ENCODE measurements around the gene DIDO1.

DNA sequence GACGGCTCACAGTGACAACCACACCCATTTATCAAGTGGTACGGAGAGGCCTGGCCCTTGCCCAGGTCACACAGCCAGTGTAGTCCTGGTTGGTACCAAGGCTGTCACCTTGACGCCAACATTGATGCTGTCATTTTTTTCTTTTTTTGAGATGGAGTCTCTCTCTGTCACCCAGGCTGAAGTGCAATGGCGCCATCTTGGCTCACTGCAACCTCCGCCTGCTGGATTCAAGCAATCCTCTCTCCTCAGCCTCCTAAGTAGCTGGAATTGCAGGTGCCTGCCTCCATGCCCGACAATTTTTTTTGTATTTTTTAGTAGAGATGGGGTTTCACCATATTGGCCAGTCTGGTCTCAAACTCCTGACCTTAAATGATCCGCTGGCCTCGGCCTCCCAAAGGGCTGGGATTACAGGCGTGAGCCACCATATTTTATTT, 8.3 kb downstream of the CABLES2 start:
- PRO-cap = no peak
- RAMPAGE, long total RNA = no peak

GRCh38 chr20:62495058-62495623, 19.3 kb upstream of the GATA5 start:
- PRO-cap = no peak
- RAMPAGE, long total RNA = no peak

GRCh38 chr20:62551329-62551828, 75.6 kb upstream of the GATA5 start:
- PRO-cap = no peak
- RAMPAGE, long total RNA = no peak

DNA sequence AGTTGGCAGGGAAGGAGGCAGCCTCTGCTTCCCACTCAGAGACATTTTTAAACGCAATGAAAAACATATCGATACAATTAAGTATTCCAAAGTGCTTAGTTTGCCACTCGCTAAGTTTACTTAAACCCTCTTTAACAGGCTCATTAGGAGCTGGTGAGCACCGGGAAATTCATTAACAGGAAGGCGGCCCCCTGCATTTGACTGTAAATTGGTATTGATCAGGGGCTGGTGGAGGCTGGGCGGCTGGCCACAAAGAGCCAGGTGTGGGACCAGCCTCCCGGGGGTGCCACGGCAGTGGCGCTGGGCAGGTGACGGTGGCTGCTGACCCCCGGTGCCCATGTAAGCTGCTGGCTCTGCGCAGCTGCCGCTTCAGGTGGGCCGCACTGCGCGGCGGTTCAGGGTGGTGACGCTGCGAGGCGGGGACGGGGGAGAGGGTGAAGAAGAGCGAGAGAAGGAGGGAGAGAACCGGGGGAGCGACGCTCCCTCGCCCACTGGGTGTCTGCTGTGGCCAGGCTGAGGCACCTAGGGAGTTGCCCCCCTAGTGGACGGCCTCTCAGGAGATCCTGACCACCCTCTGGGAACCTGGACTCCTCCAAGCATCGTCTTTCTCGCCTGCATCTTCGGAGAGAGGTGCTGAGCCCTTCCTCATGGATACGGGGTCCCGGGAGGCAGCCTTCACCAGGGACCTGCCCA, 77.3 kb upstream of the GATA5 start:
- PRO-cap = no peak
- RAMPAGE, long total RNA = no peak

DNA sequence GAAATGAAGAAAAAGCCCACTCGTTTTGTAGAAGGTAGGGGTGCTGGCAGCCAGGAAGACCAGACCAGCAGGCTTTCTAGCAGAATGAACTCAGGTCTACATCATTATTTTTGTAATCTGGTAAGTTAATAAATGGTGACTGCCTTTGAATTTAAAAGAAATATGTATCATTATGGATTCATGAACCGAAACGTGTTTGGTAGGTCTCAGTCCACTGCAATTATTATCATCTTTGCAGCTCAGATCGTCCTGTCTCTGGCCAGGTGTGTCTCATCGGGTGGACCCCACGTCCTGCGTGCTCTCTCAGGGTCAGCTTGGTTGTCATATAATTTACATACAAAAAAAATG, 69.0 kb upstream of the SLCO4A1 start:
- PRO-cap = no peak
- RAMPAGE, long total RNA = no peak

DNA sequence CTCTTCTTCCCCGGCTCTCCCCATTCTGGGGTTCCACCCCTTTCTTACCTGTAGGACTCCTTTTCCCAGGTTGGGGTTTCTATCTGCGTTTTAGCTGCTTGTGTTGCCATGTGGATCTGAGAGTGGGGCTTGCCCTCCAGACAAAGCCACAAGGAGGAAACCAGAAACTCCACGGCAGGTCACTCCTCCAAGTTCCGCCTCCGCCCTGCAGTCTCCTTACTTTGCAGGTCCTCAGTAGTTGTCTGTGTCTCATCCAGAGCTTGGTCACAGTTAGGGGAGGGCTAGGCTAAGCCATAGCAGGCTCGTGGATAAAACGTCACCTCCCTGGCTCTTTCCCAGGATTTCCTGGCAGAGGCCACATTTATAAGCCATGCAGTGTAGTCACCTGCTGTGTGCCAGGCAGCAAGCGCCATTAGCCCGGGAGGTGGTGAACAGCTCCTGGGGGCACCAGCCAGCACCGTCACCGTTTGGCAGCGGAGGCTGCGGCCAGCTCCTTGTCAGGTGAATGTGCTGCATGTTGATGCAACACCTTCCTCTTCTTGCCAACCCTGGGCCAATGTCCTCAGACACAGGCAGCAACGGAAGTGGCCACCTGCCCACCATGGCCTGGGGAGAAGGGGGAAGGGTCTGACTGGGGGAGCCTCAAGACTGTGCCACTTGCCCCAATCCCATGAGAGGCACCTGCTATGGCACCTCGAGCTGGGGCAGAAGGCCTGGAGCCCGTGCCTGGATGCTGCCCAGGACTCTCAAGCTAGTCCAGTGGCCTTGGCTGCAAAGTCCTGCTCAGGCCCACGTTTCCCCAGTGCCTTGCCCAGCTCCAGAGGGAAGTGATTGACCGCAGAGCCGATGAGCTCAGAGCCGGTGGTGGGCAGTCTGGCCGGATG, 39.1 kb upstream of the SLCO4A1 start:
- PRO-cap = no peak
- RAMPAGE, long total RNA = no peak

DNA sequence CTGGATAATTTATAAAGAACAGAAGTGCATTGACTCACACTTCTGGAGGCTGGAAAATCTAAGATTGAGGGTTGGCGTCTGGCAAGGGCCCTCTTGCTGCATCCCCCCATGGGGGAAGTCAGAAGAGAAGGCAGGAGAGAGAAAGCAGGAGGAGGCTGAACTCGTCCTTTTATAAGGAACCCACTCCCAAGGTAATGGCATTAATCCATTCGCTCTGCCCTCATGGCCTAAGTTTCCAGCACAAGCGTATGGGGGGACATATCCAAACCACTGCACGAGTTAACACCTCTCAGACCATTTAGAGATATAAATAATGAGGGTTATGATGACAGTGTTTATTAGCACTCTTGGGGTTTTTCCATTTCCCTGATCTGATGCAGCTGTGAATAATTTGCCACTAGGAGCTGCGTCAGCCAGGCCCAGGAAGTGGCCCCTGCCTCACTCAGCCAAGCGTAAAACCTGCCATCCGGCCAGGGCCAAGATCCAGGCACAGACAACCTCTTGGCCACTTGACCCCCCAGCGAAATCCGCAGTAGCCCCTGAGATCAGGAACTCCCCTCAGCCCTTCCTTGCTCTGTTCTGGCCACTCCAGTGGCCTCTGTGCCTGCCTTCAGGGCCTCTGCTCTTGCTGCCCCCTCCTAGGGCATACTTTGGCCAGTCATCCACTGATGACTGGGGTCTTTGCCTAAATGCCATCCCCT, 14.2 kb upstream of the SLCO4A1 start:
- PRO-cap = no peak
- RAMPAGE, long total RNA = no peak

GRCh38 chr20:62717988-62718597, 9.5 kb downstream of the NTSR1 start:
- PRO-cap = no peak
- RAMPAGE, long total RNA = no peak

DNA sequence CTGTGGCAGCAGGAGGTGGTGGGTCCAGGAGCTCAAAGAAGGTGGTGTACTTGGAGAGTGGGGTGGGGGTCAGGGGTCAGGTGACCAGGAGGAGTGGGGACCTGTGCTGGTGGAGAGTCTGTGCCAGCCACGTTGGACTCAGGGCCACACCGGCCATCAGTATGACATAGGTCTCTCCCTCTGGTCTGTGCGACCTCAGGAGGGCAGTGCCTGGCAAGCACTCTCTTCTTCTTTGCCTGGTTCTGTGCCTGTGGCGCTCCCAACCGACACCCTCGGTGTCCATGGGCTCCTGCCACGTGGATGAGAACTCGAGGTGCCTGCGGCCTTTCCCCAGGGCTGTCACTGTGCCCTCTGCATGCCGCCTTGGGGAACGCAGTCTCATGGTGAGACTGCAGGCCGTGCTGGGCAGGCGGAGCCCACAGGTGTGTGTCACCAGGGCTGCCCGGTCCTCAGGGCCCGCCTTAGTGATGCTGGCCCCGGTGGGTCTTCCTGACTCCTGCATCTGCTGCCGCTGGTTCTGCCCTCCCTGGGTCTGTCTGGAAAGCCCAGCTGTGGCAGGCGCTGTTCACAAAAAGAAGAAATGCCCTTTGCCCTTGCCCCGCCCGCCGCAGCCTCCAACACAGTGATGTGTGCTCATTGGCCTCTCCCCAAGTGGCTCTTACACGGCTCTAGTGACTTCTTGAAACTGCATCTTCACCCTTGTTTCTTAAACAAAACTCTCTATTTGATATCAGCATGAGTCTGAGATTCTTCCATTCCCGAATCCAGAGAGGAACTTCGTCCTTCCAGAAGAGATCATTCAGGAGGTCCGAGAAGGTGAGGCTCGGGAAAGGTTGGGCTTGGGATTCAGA, 1.8 kb downstream of the MRGBP start:
- PRO-cap = no peak
- RAMPAGE, long total RNA = no peak

DNA sequence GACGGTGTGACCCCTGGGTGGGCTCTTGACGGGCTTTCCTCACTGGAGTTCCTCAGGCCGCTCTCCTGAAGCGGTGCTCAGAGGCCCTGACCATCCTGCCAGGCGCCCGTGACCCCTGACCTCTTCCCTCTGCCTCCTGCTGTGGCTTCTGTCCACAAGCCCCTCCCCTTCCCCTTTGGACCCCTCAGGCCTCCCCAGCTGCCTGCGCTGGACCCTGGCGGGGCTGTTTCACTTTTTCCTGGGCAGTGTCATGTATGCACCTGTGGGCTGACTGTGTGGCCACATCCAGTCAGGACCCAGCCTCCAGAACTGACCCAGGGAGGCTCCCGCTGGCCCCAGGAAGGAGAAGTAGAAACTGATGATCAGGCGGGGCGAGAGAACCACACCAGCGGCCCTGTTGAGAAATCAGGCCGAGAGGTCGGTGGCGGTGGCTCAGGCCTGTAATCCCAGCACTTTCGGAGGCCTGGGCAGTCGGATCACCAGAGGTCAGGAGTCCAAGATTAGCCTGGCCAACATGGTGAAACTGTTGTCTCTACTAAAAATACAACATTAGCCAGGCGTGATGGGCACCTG, 1.3 kb downstream of the OGFR start:
- PRO-cap = no peak
- RAMPAGE, long total RNA = no peak

DNA sequence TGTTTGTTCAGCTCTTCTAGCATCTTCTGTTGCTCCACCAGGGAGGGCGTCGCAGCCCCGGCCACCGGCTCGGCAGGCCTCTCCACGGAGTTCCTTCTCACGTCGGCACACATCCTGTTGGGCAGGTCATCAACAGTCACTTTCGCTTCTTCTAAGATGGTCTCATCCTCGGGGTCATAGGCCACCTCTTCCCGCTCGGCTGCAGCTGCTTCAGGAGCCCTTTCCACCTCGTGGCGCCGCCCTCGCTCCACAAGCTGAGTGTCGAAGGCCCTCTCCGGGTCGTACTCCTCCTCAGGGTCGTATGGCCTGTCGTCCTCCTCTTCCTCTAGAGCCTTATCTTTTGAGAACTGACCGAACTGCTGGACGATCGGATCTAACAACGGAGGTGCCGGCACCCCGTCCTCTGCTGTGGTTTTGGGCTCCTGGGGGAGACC, 19.9 kb upstream of the TCFL5 start:
- PRO-cap = no peak
- RAMPAGE, long total RNA = no peak

- PRO-cap = no peak
- RAMPAGE, long total RNA = no peak
Observed at GRCh38 chr20:62901262-62901868, 24.9 kb downstream of the DIDO1 start.

GRCh38 chr20:62914836-62915501, 11.3 kb downstream of the DIDO1 start:
- PRO-cap = no peak
- RAMPAGE, long total RNA = no peak

DNA sequence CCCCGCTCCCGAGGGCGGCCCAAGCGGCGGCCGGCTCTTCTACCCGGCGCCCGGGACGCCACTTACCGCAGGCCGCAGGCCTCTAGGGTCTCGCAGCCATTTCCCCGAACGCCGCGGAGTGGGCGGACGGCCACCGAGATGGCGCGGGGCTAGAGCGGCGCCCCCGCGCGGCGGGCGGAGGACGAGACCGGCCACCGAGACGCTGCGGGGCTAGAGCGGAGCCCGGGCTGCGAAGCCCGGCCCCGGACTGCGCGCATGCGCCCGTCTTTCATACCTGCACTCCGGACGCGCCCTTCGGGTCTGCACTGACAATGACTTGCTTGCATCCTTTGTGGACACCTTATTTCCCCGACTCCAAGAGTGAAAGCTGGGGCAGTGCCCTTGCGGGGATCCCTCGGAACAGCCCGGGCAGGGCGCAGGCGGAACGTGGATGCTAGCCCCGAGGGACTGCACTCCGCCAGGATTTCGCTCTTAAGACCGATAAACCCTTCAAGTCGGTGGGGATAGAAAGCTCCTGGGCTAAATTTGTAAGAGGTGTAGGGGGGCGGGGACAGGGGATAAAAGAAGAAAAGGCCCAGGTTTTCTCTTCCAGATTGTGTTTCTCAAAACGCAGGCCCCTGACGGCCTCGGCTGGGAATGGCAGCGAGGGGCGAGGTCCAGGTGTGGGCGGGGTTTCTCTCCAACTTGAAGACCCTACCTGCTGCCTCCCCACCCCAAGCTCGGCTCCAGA, at the start of gene DIDO1:
Gene DIDO1 (minus strand): TSS at position 140 of the 730 bp plus-strand sequence.
- PRO-cap = no peak
- RAMPAGE, long total RNA = no peak

DNA sequence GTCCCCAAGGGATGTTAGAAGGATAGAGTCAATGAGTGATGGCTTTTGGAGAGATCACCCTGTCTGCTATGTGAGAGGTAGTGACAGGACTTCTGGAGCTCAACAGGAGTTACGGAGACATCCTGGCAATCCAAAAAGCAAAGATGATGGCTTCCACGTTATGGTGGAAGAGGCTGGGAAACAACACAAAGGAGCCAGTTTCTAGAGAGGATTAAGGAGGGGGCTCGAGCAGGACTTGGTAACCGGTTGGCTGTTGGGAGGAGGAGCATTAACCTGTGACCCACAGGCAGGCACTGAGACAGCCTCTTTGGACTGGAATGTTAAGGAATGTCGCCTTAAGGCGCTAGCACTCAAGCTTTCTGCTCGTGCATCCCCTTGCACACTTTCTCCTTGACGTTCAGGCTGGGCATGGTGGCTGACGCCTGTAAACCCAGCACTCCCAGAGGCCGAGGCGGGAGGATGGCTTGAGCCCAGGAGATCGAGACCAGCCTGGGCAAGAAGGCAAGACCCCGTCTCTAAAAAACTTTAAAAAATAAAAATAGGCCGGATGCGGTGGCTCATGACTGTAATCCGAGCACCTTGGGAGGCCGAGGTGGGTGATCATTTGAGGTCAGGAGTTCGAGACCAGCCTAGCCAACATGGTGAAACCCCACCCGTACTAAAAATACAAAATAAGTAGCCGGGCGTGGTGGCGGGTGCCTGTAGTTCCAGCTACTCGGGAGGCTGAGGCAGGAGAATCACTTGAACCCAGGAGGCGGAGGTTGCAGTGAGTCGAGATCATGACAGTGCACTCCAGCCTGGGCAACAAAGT, 2.0 kb upstream of the GID8 start:
- PRO-cap = no peak
- RAMPAGE, long total RNA = no peak

DNA sequence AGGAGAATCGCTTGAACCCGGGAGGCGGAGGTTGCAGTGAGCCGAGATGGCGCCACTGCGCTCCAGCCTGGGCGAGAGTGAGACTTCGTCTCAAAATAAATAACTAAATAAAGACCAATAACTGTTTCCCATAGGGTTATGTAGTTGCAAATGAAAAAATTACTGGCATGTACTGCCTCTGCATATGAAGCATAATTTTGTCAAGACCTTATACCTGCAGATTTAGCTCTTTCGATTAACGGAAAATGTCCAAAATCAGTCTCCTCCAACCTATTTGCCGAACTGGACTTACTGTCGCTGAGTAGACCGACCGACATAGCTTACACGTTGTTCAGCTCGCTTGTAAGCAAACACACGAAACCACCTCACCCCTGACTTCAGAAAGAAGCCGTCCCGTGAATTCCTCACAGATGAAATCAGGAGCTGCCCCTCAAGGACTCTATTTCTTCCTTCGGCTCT, 1.1 kb upstream of the GID8 start:
- PRO-cap = no peak
- RAMPAGE, long total RNA = no peak

DNA sequence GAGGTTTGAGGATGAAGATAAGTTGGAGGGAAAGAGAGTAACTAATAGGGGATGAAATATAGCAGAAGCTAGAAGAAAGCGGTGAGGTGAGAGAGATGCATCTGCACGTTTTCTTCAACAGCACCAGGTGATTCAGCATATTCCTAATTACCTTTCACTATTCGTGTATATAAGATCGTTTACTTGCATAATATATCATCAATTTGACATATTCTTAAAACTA, 5.9 kb upstream of the SLC17A9 start:
- PRO-cap = no peak
- RAMPAGE, long total RNA = no peak

- PRO-cap = no peak
- RAMPAGE, long total RNA = no peak
Observed at GRCh38 chr20:62963515-62964186, 11.1 kb downstream of the SLC17A9 start.

DNA sequence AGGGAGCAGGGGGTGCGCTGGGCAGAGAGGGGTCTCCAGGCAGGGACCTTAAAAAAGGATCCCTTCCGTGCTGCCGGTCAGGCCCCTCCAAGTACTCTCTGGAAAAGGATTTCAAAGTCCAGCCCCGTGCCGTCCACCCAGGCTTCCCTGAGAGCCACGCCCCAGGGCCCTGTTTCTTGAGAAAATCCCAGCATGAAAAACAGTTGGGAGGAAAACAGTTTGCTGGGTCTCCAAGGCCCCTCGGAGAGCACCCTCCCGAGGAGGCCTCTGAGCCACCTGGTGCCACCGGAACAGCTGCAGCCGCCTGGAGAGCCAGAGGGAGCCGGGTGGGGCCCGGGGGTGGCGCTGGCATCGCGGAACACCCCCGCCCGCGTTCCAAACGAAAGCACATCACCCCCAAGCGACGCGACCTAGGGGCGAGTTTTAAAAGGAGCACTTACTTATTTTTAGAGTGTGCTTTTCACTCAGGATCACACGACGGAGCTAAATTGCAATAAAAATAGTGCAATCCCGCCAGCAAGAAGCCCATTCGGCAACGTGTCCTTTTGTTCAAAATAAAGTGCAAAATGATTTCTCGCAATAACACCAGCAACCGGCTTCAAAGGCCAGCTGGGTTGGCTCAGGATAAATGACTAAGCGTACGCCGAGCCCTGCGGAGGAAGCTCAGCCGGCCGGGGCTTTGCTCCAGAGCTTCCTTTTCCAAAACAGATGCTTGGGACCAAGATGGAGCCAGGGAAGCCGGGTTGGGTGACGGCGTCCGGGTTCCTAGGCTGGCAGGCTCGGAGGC, 64.2 kb downstream of the YTHDF1 start:
- PRO-cap = no peak
- RAMPAGE, long total RNA = no peak

DNA sequence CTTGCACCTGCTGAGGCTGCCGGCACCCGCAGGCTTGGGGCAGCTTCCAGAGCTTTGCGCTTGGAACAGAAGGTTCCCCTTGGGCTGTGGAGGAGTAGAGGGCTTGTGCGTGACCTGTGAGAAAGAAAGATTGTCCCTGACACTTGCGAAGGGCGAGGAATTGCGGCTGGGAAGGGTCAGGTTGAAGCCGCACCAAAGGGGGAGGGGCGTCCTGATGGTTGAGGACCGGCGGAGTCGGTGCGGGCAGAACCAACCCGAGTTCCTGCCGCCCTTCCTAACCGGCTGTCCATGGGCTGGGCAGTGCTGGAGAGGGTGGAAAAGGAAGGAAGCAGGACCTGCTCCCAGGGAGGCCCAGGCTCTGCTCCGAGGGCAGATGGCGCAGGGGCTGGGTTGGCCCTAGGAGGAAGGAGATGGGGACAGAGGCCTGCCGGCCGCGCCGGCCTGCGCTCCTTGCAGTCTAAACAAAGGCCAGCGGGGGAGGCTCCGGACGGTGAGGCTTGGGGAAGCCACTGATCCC, 39.6 kb downstream of the YTHDF1 start:
- PRO-cap = no peak
- RAMPAGE, long total RNA = no peak

All from spinal cord (tissue), 3 donors.